Gallbladder (tissue), 1 donor: Measurements from ENCODE around the gene MAPK6.

DNA sequence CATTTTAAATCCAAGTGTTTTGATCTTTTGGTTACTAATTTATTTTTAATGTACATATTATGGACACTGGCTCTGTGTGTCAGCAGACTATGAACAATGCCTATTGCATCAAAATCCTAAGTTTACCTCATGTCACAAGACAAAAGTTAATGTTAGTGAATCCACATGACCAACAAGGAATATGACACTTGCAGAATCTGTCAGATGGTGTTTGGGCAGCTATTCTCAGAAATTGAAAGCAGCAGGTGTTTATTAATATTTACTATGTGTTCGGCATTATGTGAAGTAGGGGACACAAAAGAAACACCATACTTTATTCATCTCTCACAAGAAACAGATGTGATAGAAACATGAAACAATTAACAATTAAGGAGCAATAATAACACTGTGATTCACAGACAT, 109.8 kb downstream of the GALK2 start:
- PRO-cap = no peak

DNA sequence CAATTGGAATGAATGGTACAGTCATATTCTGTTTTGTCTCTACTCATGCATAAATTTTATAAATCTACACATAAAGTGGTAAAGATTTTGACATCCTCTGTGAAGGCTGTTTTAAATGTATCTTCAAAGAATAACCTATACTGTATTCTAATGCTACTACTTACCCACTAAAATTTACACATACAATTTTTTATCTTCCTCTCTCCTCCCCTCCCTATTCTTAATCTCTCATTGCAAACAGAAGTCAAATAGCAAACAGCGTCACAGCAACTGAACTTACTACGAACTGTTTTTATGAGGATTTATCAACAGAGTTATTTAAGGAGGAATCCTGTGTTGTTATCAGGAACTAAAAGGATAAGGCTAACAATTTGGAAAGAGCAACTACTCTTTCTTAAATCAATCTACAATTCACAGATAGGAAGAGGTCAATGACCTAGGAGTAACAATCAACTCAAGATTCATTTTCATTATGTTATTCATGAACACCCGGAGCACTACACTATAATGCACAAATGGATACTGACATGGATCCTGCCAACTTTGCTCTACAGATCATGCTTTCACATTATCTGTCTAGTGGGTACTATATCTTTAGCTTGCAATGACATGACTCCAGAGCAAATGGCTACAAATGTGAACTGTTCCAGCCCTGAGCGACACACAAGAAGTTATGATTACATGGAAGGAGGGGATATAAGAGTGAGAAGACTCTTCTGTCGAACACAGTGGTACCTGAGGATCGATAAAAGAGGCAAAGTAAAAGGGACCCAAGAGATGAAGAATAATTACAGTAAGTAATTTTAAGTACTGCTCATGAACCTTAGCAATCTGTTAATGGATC, 971 bp downstream of the FGF7 start:
- PRO-cap = no peak

DNA sequence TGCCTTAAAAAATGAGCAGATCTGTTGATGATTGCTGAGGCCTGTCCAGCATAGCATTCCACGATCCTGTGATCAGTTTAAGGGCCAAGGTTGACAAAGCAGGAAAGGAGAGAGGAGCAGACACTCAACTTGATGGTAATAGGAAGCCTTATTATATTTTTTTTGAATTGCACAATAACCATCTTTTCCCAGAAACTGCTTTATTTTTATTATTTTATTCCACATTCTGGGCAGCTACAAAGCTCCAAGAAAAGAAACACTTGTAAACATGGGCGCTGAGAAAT, 241.1 kb downstream of the ATP8B4 start:
- PRO-cap = no peak

DNA sequence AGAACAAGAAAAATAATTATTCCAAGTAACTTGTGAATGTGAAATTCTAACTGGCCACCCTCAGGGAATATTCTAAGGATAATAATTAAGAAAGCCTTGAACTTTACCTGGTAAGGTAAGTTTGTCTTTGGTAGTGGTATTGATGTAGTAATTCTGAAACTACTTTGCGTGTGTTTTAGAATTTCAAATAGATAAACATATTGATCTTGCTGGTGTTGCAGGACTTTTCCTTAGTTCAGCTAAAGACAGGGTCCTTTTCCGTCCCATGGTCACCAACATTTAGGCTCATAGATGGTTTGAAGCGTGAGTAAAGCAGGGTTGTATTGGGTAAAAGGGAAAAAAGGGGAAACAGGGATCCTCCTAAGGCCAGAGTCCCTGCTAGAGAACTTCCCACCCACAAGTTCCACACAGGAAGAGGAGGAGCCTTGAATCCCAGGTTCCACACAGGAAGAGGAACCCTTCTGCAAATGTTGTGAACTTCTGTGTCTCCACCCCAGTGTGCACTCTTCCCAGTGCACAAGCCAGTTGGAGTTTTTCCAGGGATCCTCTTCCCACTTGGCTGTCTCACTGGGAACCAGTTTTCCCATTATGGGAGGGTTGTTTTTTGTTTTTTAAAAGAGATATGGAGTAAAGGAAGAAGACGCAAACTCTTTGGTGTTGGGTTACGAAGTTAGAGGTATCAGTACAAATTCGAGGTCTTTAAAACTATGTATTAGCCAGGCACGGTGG, 27.6 kb upstream of the ATP8B4 start:
- PRO-cap = no peak

- PRO-cap = no peak
These were observed 5.1 kb downstream of the HDC start for GRCh38 chr15:50260304-50261042.

GRCh38 chr15:50330542-50331225, 24.3 kb downstream of the GABPB1 start:
- PRO-cap = no peak

DNA sequence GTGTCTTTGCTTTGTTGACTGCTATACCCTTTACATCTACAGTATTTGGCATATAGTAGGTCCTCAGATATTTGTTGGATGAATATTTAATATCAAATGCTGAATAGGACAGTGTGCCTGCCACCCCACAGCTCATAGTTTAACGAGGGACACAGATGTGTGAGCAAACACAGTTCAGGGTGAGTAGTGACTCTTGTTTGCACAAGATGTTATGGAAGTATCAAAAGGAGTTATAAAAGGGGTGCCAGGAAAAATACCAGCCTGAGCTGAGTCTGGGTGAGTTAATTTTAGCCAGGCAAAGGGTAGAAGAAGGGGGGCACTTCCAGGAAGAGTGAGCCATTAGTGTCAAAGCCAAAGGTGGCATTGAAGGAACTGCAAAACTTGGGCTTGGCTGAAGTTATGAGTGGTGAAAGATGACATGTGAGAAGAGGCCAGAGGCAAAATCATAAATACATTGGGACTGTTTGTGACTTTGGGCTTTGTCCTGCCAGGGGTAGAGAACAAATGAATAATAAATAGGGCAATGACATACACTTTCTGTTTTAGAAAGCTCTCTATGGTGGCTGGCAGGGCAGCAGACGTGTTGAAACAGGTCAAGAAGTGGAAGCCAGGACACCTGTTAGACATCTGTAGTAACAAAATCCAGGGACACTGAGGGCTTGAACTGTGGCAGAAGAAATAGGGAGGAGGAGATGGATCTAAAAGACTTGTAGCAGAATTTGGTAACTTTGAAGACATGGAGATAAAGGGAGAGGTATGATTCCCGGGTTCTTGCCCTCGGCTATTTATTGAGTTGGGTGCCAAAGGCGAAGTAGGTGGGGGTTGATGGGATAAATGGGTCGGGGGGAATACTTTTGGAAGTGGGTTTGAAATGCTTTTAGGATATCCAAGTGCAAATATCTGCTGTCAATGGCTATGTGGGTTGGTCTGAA, 2.0 kb upstream of the SPPL2A start:
- PRO-cap = no peak

DNA sequence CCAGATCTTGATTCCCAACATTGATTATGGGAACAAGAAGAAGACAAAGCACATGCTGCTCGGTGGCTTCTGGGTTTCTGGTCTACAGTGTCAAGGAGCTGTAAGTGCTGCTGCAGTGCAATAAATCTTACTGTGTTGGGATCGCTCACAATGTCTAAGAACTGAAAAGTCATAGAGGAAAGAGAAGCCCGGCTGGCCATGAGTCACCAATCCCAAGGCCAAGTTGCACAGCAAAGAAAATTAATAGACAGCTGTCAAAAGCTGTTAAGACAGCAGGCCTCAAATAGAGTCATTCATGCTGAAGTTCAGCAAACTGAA, 33.2 kb upstream of the SPPL2A start:
- PRO-cap = no peak

DNA sequence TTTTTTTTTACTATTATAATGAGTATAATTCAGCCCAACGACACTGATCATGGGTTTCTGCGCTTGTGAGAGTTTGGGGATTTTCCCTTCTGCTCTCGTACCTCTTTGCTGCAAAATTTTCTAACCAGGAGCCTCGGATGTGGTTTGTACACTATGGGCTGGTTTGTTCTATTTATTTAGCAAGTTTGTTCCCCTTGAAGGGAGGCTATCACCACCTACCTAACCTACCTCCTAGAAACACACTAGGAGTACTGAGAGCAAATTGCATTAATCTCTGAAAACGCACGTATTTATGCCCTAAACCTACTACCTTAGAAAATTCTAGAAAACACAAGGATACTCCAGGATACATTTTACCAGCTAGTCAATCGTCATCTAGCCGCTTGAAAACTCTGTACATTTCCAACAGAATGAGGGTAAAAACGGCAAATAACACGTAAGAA, 1.2 kb upstream of the AP4E1 start:
- PRO-cap = no peak

DNA sequence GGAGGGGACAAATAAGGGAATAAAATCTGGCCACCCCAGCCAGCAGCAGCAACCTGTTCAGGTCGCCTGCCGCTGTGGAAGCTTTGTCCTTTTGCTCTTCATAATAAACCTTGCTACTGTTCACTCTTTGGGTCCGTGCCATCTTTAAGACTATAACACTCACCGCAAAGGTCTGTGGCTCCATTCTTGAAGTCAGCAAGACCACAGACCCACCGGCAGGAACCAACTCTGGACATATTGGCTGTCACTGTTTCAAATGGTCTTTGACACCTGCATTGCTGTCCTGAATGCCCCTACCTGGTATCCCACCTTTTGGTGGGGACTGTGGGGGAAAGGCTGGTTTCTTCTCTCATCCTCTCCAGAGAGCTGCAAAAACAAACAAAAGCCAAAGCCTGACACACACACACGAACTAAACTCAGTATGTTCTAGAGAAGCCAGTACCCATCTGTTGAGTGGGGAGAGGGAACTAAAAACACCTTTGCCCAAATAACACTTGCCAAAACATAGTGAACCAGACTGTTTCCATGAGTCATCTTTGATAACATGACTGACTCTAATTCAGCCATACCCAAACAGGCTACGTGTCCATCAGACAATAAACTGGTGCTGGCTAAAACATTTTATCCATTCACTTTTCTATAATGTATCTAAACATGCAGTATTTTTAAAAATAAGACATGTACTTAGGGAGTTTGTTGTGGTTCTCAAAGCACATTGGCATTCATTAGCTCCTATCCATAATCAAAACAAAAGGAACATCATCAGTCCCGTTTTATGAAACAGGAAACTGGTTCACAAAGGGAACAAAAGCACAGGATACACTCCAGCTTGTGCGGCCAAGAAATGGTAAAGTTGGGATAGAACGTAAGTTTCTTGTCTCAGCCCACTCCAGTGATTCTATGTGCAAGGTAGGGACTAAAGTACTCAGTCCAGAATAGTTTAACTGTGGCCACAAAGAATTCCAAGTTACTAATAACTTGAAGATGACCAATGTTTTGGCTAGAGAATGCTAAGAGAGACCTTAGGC, 16.2 kb downstream of the LYSMD2 start:
- PRO-cap = no peak

DNA sequence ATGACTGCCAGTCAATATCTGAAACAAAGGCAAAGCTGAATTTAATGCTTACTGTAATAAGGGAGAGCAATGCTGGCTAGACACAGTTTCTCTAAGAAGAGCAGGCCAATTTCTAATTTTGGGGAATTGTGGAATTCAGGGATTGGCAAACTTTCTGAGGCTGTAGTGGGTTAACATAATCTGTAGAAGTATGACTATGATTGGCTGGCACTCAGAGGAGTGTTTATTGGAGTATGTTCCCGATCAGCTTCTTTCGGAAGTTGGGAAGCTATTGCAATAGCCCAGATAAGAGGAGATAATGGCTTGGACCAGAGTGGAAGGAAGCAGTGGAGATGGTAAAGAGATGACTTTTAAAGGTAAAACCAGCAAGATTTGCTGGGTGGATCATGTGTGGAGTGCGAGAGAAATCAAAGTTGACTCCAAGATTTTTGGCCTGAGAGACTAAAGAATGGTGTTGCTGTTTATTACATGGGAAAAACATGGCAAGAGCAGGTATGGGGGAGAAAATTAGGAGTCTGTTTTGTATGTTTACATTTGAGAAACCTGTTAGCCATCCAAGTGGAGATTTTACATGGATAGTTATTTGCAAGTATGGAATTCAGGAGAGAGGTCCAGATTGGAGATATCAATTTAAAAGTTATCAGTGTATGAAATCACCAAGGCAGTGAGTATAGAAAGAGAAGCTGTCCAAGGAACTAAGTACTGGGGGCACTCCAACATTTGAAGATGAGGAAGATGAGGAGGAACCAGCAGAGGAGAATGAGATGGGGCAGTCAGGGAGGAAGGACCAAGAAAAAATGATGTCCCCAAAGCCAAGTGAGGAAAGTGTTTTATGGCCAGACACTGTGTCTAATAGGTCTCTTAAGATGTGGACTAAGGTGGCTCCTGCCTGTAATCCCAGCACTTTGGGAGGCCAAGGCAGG, 19.6 kb downstream of the TMOD3 start:
- PRO-cap = no peak

DNA sequence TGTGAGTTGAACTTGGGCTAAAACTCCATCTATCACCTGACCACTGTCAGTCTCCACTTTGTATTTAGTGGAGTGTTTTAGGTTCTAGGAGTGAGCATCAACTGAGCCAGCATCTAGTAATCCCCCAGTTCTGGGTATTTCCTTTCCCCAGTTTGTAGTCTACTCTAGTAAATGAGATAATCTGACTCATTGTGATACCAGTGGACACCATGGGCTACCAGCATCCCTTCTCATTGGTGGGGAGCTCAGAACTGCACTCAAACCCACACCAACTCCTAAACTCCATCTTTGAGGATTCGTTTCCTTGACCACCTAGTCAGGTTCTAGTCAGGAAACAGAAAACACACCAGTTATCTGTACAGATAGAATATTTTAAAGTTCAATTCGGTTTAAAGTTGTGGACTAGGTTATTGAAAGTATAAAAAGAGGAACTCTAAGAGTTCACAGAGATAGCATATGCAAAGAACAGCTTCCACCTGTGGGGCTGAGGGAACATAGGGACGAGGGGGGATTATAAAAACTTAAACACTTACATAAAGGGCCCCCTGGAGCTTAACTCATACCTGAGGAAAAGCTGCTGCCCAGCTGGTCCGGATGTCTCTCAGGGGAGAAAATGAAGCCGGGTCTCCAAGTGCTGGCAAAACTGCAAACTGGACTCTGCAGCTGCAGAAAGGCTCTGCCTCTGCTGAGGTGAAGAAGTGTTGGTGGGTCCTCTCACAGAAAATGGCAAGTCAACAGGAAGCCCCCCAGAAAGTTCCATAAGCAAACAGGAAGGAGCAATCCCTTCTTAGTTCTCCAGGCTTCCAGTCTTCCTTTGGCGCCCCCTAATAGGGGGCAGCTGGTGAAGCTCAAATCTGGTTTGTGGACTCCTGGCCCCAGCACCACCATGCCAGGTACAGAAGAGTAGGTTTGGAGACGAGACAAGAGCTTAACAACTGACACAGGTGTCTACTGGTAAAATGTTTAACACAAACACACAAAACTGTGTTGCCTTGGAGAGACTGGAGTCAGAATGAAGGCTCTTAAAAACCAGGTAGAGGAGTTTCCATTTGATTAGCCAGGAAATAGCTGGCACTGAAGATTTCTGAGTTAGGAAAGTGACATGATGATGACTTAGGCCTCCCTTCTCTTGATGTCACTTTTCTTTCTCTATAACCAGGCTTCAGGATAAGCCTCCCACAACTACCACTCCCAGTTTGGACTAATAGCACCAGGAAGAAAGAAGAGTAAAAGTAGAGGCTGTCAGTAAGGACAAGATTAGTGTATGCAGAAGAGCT, 35.7 kb downstream of the LEO1 start:
- PRO-cap = no peak

- PRO-cap = unidirectional peak, minus-strand start at chr15:51982363
These were observed 10.6 kb upstream of the LEO1 start for GRCh38 chr15:51981964-51982790.

DNA sequence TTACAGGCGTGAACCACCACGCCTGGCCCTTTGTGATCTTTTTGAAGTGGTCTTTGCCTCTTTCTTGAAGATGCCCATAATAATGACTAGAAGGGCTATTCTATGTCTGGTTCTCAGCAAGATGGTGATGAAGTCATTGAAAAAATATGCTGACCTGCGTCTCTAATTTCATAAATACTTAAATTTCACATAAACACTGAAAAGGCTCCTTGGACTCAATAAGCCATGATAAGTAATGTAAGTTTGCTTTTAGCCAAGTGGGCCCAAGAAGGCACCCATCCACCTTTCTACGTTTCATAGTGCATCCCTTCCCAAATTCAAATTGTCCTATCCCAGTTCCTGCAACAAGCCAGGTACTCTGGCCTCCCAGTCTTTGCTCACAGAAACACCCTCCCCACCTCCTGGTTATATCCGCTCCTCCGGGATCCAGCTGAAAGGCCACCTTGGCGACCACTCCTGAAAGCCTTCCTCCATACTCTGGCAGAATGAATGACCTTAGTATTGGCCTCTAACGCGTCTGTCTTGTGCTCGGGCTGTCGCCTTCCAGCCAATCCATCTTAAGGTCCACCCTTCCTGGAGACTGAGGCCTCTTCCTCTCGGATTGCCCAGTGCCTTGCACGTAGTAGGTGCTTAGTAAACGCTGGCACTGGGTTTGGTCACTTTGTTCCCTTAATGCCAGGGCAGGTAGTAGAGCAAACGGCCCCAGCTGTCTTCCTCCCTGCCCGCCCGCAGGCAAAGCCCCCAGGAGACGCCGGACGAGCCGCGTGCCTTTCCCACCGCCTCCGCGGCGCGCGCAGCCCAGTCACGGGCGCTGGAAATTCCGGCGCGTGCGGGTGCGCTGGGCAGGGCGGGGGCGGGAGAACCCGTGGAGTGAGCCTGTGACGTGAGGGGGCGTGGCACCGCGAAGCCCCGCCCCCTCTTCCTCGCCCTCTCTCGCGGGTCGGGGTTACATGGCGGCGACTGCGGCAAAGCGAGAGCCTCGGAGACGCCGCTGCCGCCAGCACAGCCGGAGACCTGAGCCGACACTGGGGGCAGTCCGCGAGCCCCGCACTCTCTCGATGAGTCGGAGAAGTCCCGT, at the start of gene MAPK6:
TSS of gene MAPK6 (plus strand) at position 919 of the 1,078 bp plus-strand sequence.
- PRO-cap = bidirectional peak, plus-strand start at position 929 of the sequence, minus-strand start at position 734 of the sequence

DNA sequence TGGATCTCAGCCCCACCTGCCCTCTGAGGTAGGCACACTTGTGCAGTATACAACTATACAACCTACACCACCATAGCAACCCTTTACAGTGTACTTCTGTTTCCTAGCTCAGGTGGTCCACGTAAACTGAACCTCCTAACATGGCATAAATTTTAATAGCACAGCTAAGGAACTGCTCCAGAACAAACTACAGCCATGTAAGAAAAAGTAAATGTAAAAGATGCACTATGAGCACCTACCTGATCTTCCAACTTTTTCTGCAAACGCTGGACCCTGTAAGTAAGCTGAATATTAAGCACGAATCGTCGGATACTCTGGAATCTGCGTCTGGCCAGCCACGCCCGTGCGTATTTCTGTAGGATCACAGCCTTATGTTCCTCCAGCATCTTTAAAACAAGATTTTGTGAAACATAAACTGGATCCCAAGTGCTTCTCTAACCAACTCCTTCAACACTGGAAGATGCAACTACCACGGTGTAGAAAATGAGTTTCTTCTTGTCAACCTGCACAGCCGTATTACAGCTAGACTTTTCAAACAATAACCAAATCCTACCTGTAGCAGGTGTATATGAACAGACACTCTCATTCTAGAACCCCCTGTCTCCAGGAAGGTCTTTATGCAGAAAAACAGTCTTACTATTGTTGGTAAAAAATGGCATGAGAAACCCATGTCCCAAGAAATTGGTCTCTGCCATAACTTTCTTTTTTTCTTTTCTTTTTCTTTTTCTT, 48.5 kb upstream of the GNB5 start:
- PRO-cap = no peak

DNA sequence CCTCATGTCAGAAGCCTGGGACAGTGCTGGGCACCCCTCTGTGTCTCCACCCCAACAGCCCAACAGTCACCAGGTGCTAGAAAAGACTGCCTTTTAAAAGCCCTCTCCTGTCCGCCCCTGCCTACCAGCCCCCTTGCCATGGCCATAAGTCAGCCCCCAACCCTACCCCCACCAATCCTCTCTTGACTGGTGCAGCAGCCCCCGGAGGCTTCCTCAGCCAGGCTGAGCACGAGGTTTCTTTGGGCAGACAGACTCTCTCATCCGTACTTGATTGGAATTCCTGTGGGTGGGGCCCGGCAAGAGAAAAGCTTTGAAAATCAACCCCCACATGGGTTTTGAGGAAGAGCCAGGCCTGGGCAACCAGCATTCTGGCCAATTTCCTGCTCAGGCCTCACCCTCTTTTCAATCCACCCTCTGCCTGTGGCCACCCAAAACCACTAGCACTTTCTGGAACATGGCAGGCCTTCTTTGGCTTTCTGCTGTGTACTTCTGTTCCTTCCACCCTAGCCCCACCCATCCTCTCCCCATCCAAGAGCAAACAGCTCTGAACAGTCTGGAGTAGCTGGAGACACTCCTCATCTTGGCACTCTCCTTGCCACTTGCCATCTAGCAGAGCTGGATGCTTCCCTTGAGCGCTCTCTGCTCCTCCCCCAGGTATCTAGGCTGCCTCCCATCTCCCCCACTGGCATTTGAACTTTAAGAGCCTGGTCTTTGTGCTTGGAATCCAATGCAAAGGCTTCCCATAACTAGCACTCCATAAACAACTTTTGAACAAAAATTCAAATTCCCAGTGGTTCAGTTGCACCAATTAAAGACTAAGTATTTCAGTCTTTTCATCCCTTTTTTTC, 5.9 kb downstream of the MYO5C start:
- PRO-cap = no peak

- PRO-cap = no peak
These were observed 15.2 kb upstream of the MYO5C start for GRCh38 chr15:52310715-52311342.

GRCh38 chr15:52466065-52466830, 62.4 kb downstream of the MYO5A start:
- PRO-cap = no peak

- PRO-cap = no peak
These were observed 18.0 kb upstream of the MYO5A start for GRCh38 chr15:52546755-52546981.

DNA sequence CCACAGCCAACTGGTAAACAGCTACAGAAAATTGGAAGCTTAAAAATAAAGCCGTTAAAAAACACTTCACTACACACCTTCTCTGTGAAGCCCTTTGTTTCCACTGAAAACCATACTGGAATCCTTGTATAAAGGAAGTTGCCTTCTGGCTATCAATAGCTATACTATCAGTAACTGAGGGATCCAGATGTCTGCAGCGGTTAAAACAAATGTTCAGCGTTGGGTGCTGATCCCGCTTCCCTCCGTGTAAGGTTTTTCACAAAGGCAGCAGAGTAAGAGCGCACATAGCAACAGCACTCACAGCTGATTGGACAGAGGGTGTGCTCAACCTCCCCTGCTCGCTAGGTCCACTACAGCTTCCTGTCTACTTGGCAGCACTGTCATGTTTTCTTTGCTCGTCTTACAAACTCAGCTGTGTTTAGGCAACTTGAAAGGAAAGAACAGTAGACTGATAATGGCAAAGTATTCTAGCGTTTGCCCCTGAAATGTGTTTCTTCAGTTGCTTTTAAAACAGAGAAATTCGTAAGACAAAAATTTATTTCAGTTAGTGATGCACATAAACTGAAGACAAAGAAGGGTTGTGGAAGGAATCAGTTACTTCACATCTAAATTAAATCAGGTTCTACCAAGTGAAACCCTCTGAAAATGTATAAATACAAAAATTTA, 27.3 kb downstream of the ATOSA start:
- PRO-cap = no peak